ENCODE measurements around a stretch of chrX.

DNA sequence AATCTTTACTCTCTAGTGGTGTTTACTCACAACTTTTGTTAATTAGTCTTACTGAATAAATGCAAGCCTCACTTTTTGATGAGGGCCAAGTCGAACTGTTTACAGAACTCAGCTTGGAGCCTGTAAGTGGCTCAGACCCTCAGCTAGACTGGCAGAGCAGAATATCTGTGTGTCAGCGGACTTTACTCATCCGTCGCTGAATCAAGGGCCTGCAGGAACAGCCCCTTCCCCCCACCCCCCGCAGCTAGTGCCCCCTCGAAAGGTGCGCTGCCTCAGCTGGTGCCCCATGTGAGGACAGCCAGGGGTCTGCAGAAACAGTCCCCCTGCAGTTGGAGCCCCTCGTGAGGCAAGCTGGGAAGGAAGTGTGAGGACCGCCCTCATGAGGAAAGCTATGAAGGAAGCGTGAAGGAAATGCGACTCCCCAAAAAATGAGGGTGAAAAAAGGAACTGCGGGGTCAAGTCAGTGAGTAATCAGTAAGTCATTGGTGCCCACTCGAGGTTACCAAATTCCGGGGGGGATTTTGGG lies 161.3 kb downstream of the ZC3H12B start:
- PRO-cap: no peak

DNA sequence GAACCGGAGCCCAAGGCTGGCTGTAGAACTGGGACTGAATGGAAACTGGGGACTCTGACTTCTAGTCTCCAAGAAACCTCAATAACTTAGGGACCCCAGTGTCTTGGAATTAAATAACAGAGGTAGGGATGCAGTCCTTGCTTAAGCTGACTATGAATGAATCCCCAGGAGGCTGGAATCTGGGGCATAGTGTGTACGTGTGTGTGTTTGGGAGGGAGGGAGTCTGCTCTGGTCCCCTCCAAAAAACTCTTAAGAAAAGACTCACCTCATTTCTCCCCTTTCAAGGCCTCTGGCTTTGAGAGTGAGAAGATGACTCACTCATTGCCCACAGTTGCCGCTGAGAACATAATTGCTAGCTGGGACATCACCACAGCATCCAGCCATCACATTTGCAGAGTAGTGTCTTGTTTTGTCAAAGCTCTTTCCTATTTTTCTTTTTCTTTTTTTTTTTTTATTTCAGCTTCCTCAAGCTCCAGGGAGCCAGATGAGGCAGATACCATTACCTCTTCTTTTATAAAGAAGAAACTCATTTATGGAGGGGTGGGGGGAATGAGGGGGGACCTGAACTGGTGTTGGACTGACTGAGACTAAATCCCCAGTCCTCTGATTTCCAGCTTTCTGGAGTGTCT lies 61.7 kb upstream of the LAS1L start:
- PRO-cap: bidirectional peak, plus-strand start at position 348 of the sequence, minus-strand start at position 251 of the sequence

DNA sequence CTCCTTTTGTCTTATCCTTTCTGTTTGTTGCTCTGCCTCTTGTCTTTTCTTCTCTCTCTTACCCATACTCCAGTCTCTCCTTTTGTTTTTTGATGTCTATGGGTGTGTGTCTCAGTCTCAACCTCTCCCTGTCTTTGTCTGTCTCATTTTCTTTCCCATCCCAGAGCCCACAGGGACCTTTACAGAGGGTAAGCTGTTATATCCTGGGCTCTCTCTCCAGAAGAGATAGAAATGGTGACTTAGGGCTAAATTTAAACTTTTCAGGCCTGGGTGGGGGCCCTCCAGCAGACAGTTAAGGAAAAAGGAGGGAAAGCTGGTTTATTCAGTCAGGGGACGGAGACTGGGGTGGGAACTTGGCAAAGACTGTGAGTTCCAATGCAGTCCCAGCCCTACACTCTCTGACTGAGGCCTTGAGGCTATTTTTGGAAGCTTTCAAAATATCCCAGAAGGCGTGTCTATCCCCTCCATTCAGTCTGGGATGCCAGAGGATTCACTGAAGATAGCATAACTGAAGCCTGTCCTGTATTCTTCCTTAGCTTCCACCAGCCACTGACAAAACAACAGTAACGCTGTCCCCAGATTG lies 32.2 kb upstream of the MSN start:
- PRO-cap: bidirectional peak, plus-strand start at position 467 of the sequence, minus-strand start at position 404 of the sequence

GRCh38 chrX:65732964-65733497 lies 65.6 kb downstream of the MSN start:
- PRO-cap: no peak

GRCh38 chrX:65739653-65740528 lies 72.4 kb downstream of the MSN start:
- PRO-cap: no peak

DNA sequence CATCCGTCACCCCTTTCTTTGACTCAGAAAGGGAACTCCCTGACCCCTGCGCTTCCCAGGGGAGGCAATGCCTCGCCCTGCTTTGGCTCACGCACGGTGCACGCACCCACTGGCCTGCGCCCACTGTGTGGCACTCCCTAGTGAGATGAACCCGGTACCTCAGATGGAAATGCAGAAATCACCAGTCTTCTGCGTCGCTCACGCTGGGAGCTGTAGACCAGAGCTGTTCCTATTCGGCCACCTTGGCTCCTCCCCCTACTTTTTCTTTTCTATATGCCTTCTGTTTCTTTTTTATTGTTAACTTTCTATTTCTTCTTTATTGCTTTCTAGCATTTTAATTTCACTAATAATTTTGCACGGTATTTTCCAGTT lies 291.7 kb upstream of the EDA2R start:
- PRO-cap: no peak

DNA sequence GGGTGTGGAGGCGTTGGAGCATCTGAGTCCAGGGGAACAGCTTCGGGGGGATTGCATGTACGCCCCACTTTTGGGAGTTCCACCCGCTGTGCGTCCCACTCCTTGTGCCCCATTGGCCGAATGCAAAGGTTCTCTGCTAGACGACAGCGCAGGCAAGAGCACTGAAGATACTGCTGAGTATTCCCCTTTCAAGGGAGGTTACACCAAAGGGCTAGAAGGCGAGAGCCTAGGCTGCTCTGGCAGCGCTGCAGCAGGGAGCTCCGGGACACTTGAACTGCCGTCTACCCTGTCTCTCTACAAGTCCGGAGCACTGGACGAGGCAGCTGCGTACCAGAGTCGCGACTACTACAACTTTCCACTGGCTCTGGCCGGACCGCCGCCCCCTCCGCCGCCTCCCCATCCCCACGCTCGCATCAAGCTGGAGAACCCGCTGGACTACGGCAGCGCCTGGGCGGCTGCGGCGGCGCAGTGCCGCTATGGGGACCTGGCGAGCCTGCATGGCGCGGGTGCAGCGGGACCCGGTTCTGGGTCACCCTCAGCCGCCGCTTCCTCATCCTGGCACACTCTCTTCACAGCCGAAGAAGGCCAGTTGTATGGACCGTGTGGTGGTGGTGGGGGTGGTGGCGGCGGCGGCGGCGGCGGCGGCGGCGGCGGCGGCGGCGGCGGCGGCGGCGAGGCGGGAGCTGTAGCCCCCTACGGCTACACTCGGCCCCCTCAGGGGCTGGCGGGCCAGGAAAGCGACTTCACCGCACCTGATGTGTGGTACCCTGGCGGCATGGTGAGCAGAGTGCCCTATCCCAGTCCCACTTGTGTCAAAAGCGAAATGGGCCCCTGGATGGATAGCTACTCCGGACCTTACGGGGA lies 2.3 kb downstream of the AR start:
- PRO-cap: no peak

DNA sequence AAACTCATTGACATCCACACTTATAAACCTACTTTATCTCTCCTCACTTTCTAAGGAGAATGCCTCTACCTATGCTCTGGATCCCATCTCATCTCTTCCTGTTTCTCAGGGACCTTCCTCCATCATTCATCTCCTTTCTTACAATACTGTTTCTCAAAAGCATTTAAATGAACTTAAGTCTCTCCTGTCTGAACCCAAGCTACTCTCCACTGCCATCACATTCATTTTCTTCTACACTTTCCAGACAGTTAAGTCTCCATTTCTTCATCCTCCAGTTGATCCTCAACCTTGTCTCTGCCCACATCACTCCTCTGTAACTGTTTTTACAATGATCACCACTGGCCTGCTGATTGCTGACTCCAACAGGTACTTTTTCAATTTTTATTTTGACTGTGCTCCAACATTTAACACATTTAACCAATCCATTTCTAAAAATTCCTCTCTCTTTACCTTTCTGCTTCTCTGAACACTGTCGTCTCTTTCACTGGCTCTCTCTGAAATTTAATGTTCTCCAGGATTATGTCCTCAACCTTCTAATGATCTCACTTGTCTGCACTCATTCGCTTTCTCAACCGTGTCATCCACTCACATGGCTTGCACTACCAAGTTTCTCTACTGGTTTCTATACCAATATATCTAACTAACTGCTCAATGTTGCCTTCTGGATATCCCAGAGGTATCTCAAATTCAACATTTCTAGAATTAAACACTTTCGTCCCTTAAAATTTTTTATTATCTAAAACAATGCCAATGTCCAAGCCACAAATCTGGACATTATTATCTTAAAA lies 354.0 kb downstream of the OPHN1 start:
- PRO-cap: no peak

GRCh38 chrX:68432681-68432857 lies 726 bp downstream of the OPHN1 start:
- PRO-cap: no peak

DNA sequence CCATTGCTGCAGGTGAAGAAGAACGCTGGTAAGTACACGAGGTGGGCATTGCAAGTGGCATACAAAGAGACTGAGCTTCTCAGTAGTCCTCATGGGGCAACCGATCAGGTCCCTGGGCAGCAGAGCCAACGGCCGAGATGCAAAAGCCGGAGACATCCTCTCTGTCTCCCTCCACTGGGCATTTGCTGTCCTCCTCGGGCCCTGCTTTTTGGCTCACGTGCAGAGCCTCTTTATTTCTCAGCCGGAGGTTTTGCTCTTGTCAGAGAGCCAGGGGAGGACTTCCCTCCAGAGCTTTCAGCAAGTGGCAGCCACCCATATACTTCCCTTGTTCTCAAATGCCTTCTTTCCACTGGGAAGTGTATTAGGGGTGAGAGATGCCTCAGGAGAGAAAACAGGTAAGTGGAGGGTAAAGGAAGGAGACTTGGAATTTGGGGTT lies 18.1 kb downstream of the STARD8 start:
- PRO-cap: unidirectional peak, plus-strand start at position 259 of the sequence

GRCh38 chrX:68666283-68666754 lies 18.9 kb downstream of the STARD8 start:
- PRO-cap: no peak

DNA sequence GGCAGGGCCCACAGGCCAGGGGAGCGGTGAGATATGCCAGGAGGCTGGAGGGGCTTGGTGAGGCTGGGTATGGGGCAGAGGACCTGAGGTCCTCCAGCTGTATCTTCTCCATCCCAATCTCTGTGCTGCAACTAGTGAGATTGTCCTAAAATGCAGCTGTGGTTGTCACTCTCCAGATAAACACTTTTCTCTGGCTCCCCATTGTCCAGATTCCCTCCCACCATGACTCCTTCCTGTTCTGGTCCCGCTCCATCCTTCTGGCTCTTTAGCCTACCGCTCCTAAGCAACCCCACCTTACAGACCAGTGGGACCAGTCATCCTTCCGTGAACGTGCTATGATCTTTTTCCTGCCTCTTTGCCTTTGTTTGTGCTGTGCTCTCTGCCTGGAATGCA lies 72.0 kb downstream of the STARD8 start:
- PRO-cap: unidirectional peak, minus-strand start at position 122 of the sequence

GRCh38 chrX:68830131-68830449 lies 1.3 kb downstream of the EFNB1 start:
- PRO-cap: no peak

DNA sequence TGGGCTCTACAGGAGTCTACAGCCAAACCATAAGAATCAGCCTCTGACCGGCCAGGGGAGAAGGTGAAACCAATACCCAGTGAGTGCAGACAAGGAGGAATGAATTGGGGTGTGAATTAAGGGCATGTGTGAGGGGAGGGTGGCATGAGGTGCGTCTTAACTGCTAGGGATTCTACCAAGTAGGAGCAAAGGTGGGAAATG lies 43.0 kb downstream of the EFNB1 start:
- PRO-cap: no peak

DNA sequence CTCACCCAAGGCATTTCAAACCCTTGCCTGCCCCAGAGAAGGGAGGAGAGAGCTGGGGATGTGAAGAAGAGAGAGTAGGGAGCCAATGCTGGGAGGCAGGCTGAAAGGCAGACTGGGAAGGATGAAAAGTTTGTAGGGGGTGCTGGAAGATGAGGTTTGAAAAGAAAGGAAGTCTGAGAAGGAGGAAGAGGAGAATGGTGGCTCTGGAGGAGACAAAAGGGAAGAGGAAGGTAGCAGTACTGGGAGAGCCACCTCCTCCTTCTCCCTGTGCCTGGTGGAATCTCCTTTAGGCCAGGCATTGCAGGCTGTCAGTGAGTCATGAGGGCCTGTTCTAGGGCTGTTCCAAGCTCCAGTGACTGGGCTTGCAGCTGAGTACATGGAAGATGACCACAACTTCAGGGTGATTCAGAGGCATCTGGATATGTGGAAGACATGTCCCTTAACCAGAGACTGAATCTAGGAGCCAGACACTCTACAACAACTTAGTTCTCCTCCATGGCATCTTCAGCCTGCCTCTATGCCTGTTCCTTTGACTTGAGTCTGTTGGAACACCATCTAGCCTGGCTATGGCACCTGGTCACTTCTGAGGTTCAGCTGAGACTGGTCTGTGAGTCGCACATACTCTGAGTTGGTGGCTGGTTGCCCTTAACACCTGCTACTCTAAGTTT lies 107.8 kb downstream of the EFNB1 start:
- PRO-cap: no peak

GRCh38 chrX:69262191-69262414 lies 96.8 kb upstream of the PJA1 start:
- PRO-cap: no peak

DNA sequence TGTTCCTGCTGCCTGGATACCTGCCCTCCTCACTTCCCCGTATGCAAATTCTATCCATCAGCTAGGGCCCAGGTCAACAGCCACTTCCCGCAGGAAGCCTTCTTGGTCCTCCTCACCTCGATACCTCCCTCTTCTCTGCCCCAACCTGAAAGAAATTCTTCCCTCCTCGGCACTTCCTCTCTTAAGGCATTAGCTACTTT lies 114.5 kb upstream of the PJA1 start:
- PRO-cap: no peak

DNA sequence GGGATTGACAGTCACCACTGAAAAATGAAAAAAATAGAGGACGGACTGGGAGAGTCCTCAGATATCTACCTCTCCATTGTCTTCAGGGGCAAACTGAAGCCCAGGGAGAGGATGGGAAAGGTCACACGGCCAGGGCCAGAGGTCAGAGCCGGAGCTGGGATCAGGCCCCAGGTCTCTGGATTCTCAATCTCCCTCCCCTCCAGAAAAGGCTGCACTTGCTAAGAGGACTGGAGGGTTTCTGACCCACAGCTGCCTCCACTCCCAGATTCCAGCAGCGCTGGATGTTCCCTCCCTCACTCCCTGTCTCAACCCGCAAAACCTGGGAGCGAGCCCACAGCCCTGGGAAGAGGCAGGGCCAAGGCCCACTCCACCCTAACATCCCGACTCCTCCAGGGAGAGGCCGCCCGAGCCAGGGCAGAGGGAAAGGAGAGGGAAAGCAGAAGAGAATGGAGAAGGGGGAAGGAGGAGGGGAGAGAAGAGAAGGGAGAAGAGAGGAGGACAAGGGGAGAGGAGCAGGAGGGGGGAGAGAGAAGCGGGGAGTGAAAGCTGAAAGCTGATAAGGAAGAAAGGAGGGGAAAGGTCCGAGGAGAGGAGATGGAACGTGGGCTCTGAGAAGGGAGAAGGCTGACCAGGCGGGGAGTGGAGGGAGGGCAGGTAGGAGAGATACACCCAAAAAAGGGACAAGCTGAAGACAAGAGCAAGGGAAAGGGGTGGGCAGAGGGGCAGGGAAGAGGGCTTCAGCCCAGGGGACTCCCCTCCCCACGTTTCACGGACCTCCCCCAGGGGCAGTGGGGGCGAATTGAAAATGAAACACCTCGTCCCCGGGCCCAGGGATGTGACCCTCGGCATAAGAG lies 120.1 kb upstream of the PJA1 start:
- PRO-cap: no peak

- PRO-cap: no peak
These were observed 264 bp upstream of the NALF2 start for GRCh38 chrX:69503840-69504283.

- PRO-cap: no peak
These were observed 29.4 kb downstream of the NALF2 start for GRCh38 chrX:69533461-69533962.